Right atrium auricular region (tissue), 2 donors: ENCODE measurements around the genes KCTD15 and ZNF181.

DNA sequence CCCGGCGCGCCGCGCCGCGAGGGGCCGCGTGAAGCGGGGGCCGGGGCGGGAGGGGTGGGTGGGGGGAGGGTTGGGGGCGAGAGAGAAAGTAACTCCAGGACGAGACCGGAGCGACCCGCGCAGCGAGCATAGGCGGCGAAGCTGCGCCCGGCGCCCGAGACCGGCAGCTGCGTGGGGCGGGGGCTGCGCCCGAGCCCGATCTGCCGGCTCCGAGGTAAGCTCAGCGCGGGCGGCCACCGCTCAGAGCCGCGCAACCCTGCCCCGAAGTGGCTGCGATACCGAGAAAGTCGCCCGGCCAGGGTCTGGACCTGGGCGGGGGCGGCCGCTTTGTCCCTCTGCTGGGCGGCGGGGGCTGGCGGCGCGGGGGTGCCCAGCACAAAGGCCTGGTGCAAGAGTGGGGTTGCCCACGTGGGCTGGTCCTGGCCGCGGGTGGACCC, at the start of gene KCTD15:
TSS of gene KCTD15 (plus strand) at position 97 of the 437 bp plus-strand sequence.
- PRO-cap: no peak
- RAMPAGE, long total RNA, 2 experiments: start-site peak on the plus strand in 2 of 2 experiments, centred at positions 125 to 139 of the sequence, 11 to 19 reads per replicate

DNA sequence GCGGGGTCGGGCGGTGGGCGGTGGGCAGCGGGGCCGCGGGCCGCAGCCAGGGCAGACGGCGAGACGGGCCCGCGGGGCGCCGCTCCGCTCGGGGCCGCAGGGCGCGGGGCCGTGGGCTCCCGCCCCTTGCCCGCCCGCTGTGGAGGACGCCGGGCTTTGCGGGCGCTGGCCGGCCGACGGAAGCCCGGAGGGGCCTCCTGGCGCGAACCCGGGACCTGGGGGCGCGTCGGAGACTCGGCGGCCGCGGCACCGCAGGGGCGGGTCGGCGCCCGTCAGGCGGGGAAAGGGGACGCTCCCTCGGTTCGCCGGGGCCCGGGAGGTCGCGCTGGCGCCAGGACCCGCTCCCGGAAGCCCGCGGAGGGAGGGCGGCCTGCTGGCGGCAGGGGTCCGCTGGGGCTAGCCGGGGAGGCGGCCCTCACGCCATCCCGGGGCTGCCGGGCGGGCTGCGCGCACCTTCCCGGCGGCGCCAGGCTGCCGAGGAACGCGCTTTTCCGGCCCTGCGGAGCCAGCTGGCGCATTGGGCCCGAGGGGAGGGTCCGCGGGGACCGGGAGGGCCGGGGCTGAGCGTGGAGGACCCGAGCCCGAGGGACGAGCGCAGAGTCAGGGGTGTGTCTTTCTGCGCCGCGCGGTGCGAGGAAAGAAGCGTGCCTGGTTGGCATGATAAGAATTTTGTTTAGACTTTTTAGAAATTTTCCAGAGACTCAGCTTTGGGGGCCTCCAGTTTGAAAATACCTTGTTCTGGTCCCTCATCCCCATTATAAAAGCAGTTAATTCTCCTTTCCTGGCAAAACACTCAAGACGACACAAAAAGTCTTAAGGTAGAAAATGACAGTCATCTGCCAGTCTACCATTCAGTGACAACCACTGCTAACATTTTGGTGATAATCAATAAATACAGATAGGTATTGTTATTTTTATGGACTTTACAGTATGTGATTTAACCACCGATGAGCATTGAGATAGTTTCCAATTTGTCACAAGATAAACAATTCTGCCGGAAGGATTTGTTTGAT, 607 bp downstream of the GARRE1 start:
- PRO-cap: bidirectional peak, plus-strand start at position 423 of the sequence, minus-strand start at position 483 of the sequence
- RAMPAGE, long total RNA, 2 experiments: no peak in any of the 2 experiments

DNA sequence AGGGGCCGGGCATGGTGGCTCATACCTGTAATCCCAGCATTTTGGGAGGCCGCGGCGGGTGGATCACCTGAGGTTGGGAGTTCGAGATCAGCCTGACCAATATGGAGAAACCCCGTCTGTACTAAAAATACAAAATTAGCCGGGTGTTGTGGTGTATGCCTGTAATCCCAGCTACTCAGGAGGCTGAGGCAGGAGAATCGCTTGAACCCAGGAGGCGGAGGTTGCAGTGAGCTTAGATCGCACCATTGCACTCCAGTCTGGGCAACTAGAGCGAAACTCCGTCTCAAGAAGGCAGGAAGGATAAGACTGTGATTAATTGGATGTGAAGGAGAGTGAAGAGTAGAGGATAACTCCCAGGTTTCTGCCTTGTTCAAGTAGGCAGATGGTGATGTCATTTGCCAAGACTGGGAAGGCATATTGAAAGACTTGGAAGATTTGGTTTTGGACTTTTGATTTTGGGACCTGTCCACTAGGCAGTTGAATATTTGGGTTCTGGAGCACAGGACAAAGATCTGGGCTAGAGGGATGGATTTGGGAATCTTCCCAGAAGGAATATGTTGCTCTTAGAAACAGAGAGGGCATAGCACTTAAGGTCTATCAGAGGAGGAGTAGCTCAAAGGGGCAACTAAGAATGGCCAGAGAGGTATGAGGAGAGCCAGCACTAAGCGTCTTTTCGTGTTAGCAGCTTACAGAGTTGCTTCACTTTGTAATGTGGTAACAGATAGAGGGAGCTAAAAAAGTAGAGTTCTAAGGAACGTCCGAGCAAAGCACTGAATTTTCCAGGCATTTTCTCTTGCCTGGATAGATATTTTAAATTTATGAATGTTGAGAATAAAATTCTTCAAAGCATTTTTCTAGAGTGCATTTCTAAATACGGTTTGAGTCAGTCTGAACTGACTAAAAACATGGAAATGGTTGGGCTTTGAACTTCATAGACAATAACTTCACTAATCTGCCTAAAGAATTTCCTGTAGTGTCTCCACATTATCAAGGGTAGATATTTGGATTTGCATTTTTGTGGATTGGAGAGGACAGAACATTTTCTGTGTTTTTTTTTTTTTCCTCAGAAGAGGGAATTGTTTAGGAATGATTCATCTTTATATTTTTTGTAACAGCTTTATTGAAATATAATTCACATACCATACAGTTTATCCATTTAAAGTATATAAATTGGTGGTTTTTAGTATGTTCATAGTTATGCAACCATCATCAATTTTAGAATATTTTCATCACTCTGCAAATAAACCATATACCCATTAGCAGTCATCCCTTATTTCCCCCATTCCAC, 20.2 kb downstream of the GARRE1 start:
- PRO-cap: no peak
- RAMPAGE, long total RNA, 2 experiments: no peak in any of the 2 experiments

DNA sequence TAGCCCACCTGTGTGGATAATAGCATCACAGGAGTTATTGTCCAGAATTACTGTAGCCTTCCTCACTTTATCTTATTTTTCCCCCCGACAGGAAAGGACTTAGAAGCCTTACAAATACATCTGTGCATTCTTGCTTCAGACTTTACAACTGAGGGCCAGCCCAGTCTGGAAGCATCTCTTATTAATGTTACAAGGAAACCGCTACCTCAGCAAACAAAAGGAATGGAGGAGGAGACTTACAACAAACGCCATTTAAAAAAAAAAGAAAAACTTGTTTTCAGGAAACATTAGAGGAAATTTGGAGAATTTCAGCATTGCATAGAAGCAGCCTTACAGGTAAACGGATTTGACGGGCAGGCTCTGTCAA, 45.2 kb downstream of the GARRE1 start:
- PRO-cap: no peak
- RAMPAGE, long total RNA, 2 experiments: no peak in any of the 2 experiments

DNA sequence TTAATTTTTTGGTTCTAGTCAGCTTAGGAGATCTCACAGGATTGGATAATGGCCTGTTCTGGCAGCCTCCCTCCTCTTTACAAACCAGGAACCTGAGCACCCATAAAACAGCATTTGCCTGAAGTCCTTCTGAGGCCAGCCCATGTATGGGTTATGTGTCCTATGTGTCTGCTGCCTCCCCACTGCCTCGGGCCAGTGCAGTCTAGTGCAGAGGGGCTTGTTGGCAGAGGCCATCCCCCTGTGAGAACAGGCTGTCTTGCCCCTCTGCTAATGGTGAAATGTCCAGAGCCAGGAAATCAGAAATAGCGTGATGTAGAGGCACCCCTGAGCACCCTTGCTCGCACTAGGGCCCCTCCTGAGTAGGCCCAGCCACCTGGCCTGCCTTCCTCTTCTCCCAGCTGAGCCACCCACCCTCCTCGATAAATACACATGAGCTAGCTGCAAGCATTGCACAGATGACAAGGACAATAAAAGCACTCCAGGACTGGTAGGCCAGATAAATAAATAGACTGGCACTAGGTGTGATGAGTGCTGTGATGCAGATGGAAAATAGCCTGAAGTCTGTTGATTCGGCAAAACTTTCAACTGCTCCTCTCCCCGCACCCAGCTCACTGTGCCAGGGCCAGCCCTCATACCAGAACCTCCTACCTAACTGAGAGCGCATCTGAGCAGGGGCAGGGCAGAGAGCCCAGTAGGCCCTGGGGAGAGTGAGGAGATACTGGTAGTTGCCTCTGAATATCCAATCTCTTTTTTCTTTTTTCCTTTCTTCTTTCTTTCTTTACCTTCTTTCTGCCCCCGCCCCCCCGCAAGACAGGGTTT, 54.6 kb upstream of the GPI start:
- PRO-cap: no peak
- RAMPAGE, long total RNA, 2 experiments: no peak in any of the 2 experiments

- PRO-cap: bidirectional peak, plus-strand start at chr19:34313516, minus-strand start at chr19:34313254
- RAMPAGE, long total RNA, 2 experiments: no peak in any of the 2 experiments
Observed at GRCh38 chr19:34313110-34313644, 51.8 kb upstream of the GPI start.

DNA sequence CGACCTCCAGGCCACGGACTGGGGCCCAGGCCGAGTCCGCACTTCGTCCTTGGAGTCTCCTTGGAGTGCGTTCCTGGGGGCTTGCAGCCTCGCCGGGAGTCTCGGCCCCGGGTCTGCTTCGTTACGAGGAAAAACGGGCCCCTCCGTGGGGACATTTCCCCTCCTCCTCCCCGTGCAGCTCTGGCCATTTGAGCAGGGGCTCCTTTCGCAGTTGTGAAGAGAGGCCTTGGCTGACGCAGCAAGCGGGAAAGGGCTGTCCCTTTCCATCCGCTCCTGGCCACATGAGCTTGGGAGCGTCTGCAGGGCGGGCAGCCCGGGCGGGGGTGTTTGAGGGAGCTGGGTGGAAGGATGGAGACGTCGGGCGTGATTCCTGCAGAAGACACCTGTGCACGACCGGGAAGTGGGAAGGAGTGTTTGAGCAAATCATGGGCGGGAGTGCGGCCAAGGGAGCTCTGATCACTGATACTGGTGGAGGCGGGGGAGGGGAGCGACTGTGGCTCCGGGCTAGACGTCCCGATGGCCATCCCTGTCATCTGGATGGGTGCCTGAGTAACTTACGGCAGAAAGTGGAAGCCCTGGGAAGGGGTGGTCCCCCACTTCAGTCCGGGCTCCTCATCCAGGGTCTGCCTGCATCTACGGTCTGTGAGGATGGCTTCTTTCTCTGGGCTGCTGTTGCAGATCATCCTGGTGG, 644 bp downstream of the GPI start:
- PRO-cap: bidirectional peak, plus-strand start at position 282 of the sequence, minus-strand start at position 299 of the sequence
- RAMPAGE, long total RNA, 2 experiments: no peak in any of the 2 experiments

DNA sequence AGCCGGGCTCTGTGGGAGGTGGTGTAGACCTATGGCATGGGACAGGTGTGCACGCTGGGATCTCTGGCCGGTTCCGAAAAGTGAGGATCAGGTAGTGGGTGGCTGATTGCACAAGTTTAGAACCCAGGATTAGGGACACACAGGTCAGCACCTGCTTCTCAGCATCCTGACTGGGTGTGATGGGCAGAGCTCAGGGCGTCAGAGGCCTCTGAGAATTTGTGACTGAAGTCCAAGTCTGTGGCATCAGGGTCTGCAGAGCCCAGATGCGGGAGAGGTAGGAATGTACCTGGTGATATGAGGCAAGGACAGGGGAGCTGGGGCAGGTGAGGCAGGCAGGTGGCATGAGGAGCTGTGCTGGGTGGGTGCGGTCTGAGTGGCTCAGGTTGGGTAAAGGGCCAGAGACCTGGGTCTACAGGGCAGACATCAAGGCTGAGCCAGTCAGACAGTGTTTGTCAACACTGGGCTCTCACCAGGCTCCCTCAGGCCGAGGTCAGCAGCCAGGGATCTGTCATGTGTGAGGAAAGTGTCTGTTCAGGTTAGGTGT, 18.5 kb downstream of the GPI start:
- PRO-cap: no peak
- RAMPAGE, long total RNA, 2 experiments: no peak in any of the 2 experiments

- PRO-cap: no peak
- RAMPAGE, long total RNA, 2 experiments: no peak in any of the 2 experiments
Observed at GRCh38 chr19:34431298-34431664, 3.1 kb downstream of the UBA2 start.

DNA sequence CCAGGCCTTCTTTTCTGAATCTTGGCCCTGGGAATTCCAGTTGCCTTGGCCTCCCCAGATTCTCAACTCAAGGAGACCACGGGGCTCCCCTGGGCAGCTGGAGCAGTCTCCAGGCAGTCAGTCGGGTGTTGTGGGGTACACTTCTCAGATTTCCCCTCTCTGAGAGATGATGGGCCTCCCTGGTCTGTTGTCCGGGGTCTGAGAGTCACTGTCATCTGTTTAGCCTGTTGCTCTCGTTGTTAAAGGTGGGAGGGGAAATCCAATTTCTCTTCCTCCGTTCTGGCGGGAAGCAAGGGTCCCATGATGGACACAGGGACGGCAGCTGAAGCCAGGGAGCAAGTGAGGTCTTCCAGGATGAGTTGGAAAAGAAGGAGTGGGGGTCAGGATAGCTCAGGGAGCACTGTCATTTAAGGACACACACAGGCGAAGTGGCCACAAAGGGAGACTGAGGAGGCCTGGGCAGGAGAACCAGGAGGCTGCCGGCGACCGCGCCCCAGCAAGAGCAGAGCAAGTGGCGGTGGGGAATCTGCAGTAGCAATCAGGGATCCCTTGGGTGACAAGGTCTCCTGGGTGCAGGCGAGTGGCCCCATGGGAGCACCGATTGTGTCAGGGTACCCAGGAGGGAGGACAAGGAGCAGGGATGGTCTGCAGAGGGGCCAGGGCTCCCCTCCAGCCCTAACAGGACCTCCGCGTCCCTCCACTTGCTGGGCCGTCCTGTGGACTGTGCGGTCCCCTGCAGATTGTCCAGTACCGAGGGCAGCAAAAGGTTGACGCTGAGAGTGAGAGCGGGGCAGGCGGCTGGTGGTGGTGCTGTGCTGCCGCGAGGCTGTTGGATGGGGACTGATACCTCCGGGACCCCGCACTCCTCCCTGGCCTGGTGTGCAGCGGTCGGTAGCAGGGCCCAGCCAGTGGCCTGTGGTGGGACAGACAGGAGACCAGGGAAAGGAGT, 15.9 kb downstream of the WTIP start:
- PRO-cap: no peak
- RAMPAGE, long total RNA, 2 experiments: no peak in any of the 2 experiments

GRCh38 chr19:34667519-34668437, 9.2 kb downstream of the SCGB2B2 start:
- PRO-cap: no peak
- RAMPAGE, long total RNA, 2 experiments: no peak in any of the 2 experiments

DNA sequence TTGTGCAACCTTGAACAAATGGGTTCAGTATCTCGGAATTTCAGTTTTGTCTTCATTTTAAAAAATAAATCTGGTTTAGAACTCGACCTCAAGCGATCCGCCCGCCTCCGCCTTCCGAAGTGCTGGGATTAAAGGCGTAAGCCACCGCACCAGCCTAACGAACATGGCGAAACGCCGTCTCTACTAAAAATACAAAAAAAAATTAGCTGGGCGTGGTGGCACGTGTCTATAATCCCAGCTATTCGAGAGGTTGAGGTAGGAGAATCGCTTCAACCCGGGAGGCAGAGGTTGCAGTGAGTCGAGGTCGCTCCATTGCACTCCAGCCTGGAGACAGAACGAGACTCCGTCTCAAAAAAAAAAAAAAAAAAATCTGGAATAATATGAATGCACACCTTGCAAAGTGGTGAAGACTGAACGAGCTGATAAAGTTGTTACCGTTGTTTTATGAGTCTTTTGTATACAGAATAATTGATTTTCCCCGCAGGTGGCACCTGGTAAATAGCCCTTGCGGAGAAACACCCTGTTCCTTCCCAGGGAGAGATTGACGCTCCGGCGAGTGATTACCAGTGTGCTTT, 691 bp downstream of the ZNF302 start:
- PRO-cap: no peak
- RAMPAGE, long total RNA, 2 experiments: no peak in any of the 2 experiments

- PRO-cap: bidirectional peak, plus-strand start at chr19:34734254, minus-strand start at chr19:34733847
- RAMPAGE, long total RNA, 2 experiments: start-site peak on the plus strand in 2 of 2 experiments, at chr19:34734246-34734263 at its widest, 23 to 179 reads per replicate
Observed at GRCh38 chr19:34733770-34734447, at the start of gene ZNF181. ZNF181 (plus strand) TSS chr19:34734243.

DNA sequence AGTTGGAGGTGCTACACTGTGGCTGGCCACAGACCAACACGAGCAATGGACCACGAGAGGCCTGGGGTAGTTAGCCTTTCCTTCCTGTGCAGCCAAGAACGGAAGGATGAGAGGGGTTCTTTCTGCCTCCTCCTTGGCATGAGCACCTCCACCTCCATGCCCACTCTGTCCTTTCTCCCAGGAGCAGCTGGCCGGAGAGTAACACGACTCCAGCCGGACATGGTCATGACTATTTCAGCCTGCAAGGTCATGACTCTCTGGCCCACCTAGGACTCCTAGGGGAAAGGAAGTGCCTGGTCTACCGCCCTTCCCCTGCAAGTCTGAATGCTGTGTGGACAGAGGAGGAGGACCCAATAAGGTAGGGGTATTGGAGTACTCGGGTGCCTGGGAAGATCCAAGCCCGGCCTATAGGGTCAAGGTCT, 5.6 kb upstream of the GRAMD1A start:
- PRO-cap: no peak
- RAMPAGE, long total RNA, 2 experiments: no peak in any of the 2 experiments

DNA sequence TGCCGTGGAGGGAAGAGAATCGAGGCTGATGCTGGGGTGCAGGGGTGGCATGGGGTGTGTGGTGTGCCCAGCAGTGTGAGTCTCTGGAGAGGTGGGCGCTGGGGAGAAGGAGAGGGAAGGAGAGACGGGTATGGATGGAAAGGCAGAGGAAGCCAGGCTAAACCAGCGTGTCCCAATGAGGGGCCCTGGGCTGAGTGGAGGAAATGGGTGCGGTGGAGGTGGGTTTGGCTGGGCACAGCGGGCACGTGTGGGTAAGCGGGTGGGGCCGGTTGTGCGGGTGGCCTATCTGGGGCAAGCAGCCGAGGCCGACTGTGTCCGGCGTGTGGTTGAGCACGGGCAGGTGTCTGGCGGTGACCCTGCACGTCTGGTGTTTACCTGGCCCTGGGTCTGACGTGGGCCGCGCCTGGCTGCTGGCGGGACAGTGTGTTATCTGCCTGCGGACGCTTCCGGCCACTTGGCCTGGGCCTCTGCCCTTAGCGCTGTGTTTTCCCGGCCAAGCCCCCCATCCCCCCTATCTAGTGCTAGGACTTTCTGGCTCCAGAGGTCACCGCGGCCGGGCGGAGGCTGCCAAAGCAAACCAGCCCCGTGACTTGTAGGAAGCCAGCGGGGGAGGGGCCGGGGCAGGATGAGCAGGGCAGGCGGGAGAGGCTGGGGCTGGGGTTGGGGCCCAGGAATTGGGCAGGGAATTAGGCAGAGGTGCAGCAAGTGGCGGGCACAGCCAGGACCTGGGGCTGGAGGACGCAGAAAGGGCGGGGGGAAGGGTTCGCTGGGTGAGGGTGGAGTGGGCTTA, 687 bp upstream of the HPN start:
- PRO-cap: bidirectional peak, plus-strand start at position 663 of the sequence, minus-strand start at position 566 of the sequence
- RAMPAGE, long total RNA, 2 experiments: no peak in any of the 2 experiments

DNA sequence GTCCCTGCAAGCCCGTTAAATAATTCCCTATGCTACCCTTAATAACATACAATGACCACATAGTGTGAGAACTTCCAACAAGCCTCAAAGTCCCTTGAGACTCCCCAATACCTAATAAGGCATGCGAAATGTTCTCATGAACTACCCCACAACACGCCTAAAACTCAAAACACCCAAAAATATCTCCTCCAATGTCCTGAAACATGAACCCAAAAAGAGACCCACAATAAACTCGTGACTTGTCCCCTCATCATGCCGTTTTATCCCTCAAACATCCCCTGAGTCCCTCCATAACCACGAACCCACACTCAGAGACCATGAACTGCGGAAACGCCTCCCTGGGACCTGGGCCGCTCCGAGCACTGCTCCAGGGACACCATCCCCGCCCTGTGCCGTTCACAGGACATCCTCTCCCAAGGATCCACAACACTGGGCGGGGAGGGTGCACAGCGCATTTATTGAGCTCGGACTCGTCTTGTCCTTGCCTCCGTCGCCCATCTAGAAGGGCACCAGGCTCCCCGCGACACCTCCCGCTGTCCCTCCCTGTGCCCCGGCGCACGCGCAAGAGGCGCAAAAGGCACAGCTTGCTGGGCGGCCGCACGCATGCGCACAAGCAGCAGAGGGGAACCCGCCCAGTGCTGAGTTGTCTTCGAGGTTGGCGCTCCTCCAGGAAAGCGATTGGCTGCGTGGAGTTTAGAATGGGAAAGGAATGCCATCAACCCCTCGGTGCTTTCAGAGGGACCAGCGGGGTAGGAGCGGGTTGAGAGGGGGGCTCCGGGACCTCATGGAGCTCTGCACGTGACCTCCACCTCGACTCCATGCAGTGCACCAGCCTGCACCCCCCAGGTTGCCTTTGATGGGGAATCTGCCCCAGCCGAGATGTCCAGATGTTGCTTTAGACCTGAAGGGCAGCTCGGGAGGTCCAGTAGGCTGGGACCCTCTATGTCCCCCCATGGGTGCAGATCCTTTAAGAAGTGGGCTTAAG, 8.7 kb downstream of the FXYD3 start:
- PRO-cap: bidirectional peak, plus-strand start at position 677 of the sequence, minus-strand start at position 547 of the sequence
- RAMPAGE, long total RNA, 2 experiments: no peak in any of the 2 experiments

DNA sequence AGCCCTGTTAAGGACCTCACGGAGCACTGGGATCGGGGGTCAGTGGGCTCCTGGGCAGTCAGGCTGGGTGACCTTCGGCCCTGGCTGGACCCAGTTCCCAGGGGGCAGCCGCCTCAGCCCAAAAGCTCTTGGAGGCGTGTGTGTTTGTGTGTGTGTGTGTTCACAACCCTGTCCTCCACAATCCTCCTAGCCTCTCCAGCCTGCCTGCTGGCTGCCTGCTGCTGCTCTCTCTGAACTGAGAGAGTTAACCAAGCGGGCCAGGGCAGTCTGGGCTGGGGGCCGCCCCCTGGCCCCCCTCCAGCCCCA, 252 bp upstream of the FXYD1 start:
- PRO-cap: bidirectional peak, plus-strand start outside the sequence, minus-strand start at position 232 of the sequence
- RAMPAGE, long total RNA, 2 experiments: no peak in any of the 2 experiments

GRCh38 chr19:35268160-35268232, 766 bp upstream of the USF2 start:
- PRO-cap: bidirectional peak, plus-strand start at chr19:35268184, minus-strand start at chr19:35268126
- RAMPAGE, long total RNA, 2 experiments: no peak in any of the 2 experiments

- PRO-cap: unidirectional peak, minus-strand start at chr19:35269241; bidirectional peak, plus-strand start at chr19:35269687, minus-strand start at chr19:35269660; unidirectional peak, minus-strand start at chr19:35269788
- RAMPAGE, long total RNA, 2 experiments: no peak in any of the 2 experiments
Observed at GRCh38 chr19:35269189-35270217, 741 bp downstream of the USF2 start.

- PRO-cap: no peak
- RAMPAGE, long total RNA, 2 experiments: no peak in any of the 2 experiments
Observed at GRCh38 chr19:35313573-35314138, 15.3 kb upstream of the CD22 start.